SK-N-MC (cell line): ENCODE measurements around the genes H2AC25 and TAF5L.

DNA sequence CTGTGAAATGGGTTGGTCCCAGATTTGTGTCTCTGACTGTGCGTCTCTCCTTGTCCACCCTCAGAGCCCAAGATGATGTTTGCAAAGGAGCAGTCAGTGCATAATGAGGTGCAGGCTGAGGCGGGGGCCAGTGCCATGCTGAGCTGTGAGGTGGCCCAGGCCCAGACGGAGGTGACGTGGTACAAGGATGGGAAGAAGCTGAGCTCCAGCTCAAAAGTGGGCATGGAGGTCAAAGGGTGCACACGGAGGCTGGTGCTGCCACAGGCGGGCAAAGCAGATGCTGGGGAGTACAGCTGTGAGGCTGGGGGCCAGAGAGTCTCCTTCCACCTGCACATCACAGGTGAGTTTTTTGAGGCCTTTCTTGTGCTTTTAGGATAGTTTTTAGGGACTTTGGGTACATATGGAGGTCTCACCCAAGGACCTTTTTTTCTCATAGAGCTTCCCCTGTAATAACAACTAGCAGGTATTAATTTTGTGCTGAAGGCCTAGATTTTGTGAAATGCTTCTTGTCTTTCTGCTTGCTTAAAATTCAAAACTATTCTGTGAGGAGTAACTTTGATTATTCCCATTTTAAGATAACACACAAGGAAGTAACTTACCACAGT is 36.5 kb downstream of the OBSCN start:
- RRBS = no CpG with 5 or more reads among the region's 6 CpGs

GRCh38 chr1:228358840-228359159 is 47.8 kb downstream of the TRIM11 start:
- RRBS = no CpG with 5 or more reads among the region's 7 CpGs

DNA sequence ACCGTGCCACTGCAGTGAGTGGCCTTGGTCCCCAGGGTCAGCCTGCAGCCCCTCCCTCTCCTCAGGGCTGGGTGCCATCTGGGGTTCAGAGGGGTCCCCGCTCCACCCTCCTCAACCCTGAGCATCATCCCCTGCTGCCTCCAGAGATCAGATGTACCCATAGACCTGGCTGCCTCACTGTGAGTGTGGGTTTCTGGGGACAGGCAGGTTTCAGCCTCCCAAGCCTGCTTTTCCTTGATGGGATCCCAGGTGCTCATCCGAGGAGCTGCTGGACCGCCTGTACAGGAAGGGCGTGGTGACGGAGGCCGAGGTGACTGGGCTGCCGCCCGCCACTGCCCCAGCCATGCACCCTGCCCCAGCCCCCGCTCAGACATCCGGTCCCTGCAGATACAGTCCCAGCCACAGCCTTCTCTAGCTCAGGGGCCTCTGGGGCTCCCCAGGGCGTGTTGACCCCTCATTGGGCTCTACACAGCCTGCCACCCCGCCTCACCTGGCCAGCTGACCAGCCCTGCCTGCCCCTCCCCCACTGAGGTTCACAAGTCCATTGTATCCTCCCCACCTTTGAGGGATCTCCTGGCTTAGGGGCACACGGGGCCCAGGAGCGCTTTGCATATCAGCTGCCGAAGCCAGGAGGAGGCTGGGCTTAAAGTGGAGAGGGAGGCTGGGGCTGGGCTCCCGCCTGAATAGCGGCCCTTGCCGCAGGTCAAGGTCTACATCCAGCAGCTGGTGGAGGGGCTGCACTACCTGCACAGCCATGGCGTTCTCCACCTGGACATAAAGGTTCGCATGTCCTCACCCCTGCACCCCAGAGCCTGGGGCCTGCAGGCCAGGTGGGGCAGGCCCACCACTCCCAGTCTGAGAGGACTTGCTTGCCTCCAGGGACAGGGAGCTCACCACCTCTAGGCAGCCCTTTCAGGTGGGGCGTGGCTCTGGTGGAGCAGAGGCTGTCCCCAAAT is 38.7 kb downstream of the TRIM11 start:
- RRBS = no CpG with 5 or more reads among the region's 22 CpGs

GRCh38 chr1:228392811-228393790 is 13.5 kb downstream of the TRIM11 start:
- RRBS = 28% methylated on average over 3 of the region's 15 CpGs

GRCh38 chr1:228456970-228458237 is at the start of gene H2AC25:
H2AC25 (minus strand) TSS chr1:228457873.
- RRBS = 2% methylated on average over 24 of the region's 92 CpGs

GRCh38 chr1:228464780-228465337 is 7.0 kb downstream of the H2BC26 start:
- RRBS = 10% methylated on average over 5 of the region's 15 CpGs

GRCh38 chr1:228488545-228489531 is 1.7 kb downstream of the RNF187 start:
- RRBS = no CpG with 5 or more reads among the region's 12 CpGs

- RRBS = 29% methylated on average over 8 of the region's 23 CpGs
These were observed 13.9 kb downstream of the RNF187 start for GRCh38 chr1:228500847-228501623.

- RRBS = 3% methylated on average over 26 of the region's 80 CpGs
These were observed 666 bp downstream of the RHOU start for GRCh38 chr1:228735748-228736542.

DNA sequence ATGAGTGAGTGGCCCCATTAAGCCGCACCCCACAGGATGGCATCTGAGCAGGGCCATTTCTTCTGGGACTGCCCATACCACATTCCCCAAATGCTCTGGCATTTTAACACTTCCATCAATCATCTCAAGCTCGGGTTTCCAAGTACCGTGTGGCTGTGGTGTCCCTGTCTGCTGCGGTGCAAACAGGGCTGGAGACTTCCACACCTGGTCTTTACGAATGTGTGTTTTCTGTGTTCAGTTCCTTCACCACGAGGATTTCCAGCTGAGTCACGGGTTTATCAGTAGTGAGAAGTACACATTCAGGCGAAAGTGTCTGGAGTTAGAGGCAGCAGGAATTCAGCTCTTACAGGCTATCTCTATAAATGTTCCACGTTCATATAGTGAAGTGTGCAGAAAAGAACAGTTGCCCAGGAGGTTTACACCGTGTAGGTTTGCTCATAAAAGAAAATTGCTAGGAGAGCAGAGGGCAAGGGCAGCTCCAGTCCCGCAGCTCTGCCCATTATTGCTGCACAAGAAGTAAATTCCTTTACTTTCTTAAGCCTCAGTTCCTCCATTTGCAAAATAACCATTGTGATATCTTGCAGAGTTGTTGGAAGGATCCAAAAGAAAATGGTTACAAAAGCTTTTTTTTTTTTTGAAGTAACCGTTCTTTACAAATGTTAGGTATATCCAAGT is 195.4 kb downstream of the RHOU start:
- RRBS = no CpG with 5 or more reads among the region's 12 CpGs

GRCh38 chr1:229158320-229158762 is 112.6 kb upstream of the RAB4A start:
- RRBS = no CpG with 5 or more reads among the region's 9 CpGs

DNA sequence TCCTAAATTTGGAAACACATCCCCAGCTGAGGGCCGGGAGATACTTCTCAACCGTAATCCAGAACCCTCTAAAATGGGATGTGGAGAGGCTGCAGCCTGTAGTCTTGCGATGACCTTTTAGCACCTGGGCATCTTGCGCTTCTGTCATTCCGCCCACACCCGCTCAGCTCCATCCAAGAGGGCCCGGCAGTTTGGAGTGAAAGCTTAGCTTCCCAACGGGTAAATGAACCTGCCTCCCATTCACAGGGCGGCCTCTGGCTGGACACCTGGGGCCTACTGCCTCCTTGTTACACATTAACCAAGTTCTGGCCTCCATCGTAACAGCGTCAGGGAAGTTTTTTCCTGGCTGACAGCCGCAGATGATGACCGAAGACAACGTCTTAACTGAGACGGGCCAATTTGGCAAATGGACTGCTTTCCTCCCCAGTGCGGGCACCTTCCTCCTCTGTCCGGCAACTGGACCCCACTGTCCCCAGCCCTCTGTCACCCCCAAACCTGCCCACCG is 462 bp upstream of the RAB4A start:
- RRBS = no CpG with 5 or more reads among the region's 18 CpGs

DNA sequence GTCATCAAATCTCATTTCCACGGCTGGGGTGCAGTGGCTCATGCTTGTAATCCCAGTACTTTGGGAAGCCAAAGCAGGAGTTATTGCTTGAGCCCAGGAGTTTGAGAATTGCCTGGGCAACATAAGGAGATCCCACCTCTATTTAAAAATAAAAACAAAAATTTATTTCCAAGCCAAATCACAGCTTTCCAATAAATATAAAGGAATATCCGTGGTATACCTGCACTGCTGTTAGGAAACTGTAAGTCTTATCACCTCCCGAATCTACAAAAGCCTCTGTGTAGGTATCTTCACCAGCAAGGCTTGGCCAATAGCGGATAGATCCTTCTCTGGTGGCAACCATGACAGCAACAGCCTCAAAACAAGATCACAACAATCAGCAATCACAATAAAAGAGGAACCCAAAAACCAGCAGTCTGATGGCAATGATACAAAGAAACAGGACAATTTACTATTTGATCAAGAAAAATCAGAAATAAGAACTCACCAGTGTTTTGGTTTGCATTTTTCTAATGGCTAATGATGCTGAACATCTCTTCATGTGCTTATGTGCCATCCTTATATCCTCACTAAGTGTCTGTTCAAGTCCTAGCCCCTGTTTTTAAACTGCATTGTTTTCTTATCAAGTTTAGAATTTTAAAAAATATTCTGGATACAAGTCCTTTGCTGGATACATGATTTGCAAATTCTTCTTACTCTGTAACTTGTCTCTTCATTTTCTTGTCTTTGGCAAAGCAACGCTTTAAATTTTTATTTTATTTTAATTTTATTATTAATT is 8.5 kb downstream of the NUP133 start:
- RRBS = no CpG with 5 or more reads among the region's 5 CpGs

DNA sequence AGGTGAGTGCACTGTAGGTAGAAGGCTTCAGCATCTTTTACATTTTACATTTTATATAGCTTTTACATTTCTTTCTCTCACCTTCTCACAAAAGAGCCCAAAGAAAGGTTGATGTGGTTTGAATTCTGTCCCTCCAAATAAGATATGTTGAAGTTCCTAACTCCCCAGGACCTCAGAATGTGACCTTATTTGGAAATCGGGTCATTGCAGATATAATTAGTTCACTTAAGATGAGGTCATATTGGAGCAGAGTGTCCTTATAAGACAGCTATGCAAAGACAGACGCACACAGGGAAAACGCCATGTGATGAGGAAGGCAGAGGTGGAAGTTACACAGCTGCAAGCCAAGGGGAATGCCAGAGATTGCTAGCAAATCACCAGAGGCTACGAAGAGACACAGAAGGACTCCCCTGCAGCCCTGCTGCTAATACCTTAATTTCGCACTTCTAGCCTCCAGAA is 5.1 kb upstream of the ABCB10 start:
- RRBS = no CpG with 5 or more reads among the region's 5 CpGs

GRCh38 chr1:229625482-229626446 is at the start of gene TAF5L:
TAF5L (minus strand) TSS chr1:229626122.
- RRBS = under 1% methylated on average over 62 of the region's 138 CpGs

GRCh38 chr1:229645550-229646154 is 19.6 kb downstream of the URB2 start:
- RRBS = no CpG with 5 or more reads among the region's 11 CpGs

GRCh38 chr1:229753680-229754273 is 127.7 kb downstream of the URB2 start:
- RRBS = no CpG with 5 or more reads among the region's 7 CpGs

GRCh38 chr1:230047113-230047453 is 20.0 kb upstream of the GALNT2 start:
- RRBS = no CpG with 5 or more reads among the region's 6 CpGs

DNA sequence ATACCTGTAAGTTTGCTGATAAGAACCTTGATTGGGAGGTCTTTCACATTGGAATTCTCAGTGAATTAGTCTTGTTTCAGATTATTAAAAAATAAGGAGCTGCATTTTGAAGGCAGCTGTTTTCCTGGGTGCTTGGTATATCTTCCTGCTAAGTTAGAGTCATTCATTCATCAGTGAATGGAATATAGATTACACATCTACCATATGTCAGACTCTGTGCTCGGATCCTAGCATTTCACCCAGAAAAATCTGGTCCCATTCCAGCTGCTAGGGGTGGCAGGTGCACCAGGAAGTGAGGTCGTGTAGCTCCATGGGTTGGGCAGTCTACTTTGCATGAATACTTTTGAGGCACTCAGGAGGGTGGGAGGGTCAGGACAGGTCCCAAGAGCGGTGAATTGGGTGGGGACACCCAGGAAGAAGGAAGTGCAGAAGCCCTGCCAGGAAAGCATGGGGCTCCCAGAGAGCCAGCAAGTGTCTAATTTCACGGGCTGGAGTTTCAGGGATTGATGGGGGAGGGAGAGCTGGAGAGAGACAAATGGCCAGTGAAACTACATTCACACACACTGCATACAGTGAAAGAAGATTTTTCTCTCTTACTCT is 137.7 kb downstream of the GALNT2 start:
- RRBS = no CpG with 5 or more reads among the region's 4 CpGs

- RRBS = no CpG with 5 or more reads among the region's 20 CpGs
These were observed 157.8 kb downstream of the PGBD5 start for GRCh38 chr1:230268245-230268823.